Frontal cortex (tissue), 2 donors: ENCODE measurements around the gene INHBA.

- RAMPAGE, long total RNA, result no peak
These were observed 87.1 kb downstream of the SUGCT start for GRCh38 chr7:40221865-40222382.

GRCh38 chr7:40469430-40469875 lies 334.6 kb downstream of the SUGCT start:
- RAMPAGE, long total RNA, result no peak

- RAMPAGE, long total RNA, result no peak
These were observed 374.4 kb downstream of the SUGCT start for GRCh38 chr7:40509116-40509606.

GRCh38 chr7:40897781-40898235 lies 763.0 kb downstream of the SUGCT start:
- RAMPAGE, long total RNA, result no peak

- RAMPAGE, long total RNA, result no peak
These were observed at the start of gene INHBA for GRCh38 chr7:41702910-41703383. TSS of gene INHBA (minus strand) at chr7:41703090.

- RAMPAGE, long total RNA, result no peak
These were observed 13.8 kb downstream of the MRPL32 start for GRCh38 chr7:42945871-42946437.

- RAMPAGE, long total RNA, result no peak
These were observed 34.7 kb upstream of the HECW1 start for GRCh38 chr7:43077766-43078183.

- RAMPAGE, long total RNA, result no peak
These were observed 99.2 kb downstream of the HECW1 start for GRCh38 chr7:43211598-43212035.

- RAMPAGE, long total RNA, result no peak
These were observed 1.2 kb downstream of the STK17A start for GRCh38 chr7:43584033-43584669.

- RAMPAGE, long total RNA, result no peak
These were observed 33.1 kb downstream of the STK17A start for GRCh38 chr7:43615763-43616645.

DNA sequence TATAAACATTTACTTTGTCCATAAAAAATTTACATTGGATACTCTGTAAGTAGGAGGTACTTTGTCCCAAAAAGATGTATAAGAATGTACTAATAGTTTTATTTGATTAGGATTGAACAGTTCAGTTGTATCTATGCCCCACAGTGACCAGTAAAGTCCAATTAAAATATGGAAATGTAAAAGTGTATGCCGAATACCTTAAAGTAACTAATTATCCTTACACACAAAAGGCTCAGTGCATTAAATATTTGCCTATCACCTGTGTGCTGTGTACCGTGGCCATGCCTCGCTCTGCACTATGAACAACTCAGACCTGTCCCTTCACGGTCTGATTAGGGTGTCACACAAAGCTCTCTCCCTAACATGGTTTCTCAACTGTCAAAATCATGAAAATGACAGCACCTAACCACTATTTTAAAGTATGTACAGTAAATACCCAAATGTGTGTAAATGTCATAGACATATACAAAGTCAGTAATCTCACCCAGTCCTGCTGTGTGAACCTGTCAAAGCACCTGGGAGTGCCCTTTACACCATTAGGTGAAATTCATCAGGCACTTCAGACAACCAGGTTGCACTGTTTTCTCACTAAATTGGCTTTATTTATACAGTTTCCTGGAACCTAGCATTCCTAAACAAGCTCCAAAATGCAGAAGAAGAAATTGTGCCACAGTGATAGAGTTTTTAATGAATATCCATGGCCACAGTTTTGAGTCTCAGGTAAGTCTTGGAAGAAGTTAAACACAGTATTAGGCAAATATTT lies 43.1 kb downstream of the STK17A start:
- RAMPAGE, long total RNA, result no peak

DNA sequence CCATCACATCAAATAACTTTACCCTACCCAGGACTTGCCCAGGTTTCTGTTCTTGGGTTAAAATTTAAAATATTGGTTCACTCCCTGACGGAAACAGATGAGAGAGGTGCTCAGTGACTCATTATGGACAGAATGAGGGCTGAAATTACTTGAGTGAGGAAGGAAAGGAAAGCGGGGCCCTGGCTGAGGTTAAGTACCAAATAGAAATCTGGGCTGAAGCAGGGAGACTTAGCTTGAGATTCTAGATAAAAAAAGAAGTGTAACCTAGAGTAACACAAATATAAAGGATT lies 59.6 kb downstream of the COA1 start:
- RAMPAGE, long total RNA, result no peak

DNA sequence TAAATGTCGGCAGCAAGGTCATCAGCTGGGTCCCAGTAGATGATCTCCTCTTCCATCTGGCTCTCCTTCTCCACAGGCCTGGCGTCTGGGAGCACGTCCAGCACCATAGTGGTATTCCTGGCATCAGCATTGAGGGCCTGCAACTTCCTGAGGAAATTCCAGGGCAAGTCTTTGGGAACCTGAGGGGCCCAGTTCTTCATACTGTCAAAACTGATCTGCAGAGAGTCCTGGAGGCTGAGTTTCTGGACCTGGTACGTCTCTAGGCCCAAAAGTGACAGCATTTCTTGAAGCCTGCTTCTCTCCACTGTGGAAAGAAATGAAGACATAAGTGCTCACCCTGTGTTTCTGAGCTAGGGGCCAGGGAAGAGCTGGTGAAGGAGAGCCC lies 9.6 kb upstream of the MRPS24 start:
- RAMPAGE, long total RNA, result no peak

- RAMPAGE, long total RNA, result no peak
These were observed 6.8 kb upstream of the PGAM2 start for GRCh38 chr7:44071661-44073134.

DNA sequence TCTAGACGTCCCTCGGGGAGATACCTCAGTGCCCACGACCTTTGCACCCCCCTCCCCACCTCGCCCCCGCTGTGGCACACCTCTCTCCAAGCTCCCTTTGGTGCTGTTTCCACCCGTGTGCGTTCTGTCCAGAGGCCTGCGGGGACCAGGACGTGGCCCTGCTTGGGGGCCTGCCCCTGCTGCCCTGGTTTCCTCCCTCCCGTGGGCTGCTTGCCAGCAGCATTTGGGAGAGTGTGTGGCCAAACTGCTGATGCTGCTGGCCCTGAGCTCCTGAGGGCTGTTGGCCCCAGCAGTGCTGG lies 6.1 kb upstream of the POLM start:
- RAMPAGE, long total RNA, result no peak

DNA sequence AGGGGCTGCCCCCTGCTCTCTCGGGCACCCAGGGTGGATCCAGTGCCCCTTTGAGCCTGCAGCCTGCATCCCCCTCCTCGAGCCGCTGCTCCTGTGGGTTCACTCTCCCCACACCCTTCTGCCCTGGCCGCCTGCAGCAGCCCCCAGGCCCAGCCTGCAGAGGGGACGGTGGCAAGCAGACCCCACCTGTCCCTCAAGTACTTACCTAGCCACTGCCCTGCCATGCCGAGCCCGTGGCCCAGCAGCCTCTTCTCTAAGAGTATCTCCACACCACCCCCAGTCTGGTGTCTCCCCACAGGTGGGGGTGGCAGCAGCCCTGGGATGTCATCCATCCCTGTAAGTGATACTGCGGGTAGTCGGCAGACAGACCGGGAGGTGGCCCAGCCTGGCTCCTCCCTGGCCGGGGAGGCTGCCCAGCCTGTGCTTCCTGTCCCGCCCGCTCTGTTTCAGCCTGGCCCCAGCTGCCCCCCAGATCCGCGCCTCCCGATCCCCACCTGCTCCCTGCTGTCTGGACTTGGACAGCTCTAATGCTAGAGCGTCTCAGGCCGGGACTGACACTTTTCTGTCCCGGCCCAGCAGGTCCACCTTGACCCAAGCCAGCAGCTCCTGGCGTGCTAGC lies 24.9 kb downstream of the YKT6 start:
- RAMPAGE, long total RNA, result no peak

DNA sequence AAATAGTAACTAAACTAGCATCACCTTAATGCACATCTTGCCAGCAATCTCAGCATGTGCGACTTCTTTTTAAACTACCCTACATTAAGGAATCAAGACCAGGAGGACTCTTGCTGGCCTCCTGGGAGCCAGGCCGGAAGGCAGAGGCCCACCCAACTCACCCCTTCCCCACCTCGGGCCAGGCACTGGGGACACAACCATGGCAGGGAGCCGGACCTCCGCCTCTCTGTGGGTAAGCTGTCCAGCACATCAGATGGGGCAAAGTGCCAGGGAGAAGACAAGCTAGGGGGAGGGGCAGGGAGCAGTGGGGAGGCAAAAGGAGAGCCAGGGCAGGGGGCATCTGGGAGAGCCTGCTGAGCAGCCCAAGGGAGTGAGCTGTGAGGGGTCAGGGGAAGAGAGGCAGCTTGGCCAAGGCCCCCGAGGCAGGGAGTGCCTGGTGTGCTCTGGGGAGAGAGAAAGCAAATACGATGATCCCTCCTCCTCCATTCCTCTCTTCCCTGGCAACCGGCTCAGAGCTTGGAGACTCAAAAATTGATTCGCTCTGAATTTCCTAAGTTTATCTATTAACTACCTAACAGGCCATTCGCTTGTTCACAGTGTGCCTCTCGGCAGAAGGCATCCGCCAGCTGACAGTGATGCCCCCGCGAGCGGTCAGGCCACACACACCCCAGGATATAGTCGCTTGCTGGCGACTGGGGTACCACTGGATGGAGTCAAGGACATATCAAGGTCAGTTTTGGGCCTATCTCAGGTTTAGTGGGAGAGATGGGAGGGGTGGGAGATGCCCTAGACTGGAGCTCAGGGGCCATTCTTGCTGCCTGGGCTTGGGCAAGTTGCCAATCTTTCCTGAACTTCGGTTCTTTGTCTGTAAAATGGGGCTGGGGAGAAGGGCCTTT lies 4.5 kb downstream of the CAMK2B start:
- RAMPAGE, long total RNA, result no peak

DNA sequence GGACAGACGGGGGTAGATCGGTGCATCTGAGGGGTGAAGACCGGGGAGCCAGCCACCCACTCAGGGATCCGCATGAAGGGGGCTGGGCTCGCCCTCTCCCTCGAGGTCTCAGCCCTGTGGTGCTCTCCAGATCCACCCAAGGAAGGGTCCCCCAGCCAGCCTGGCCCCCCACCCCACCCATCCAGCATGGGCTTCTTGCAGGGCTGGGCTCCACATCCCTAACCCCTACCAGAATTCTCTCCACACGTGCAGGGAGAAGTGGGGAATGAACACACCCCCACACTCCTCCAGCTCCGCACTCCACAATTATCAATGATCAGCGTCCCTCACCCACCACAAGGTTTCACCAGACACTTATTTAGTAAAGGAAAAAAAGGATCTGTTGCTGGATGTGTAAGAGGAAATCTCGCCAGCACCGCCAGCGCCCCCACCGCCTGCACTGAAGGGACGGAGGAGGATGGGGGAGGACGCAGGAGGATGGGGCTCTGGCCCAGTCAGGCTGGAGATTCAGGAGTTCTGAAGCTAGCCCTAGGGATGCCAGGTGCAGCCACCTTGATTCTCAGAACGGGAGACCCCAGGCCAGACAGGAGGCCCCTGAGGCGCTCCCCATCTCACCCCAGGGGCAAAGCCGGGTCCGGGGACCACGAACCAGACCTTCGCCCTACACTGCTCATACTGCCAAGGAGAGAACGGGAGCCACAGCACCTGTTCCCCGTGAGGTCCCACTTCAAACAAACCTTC lies 1.4 kb downstream of the CAMK2B start:
- RAMPAGE, long total RNA, result no peak

GRCh38 chr7:44580751-44581256 lies 1.2 kb downstream of the TMED4 start:
- RAMPAGE, long total RNA, result no peak

DNA sequence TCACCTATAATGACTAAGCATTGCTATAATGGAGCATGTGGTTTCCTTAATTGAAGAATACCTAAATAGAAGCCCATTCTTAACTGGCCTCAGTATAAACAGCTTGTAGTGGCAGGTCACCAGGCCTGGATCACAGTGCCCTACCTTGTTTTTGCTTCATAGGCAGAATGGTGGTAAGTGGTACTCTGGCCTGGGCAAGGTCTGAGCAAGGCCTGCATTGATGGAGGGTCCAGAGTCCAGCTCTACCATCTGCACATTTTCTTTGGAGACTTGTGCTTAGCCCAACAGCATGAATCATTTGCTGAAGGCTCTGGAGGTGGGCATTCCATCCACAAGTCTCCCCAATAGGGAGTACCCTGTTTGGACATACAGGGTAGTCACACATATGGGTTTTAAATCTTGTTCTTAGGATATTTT lies 28.2 kb downstream of the OGDH start:
- RAMPAGE, long total RNA, result no peak